ENCODE measurements around a stretch of chr3.

DNA sequence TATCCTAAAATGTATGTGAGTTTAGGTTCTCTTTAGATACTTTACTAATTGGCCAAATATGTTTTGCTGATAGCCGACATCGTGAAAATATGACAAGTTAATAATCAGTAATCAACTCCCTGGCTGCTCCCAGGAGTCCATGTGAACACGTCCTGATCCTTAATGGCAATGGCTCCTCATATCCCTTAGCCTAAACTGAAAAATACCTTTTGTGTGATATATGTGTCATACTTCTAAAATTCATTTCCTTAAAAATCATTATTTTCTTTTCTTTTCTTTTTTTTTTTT is 552 bp upstream of the LRRC2 start:
- PRO-cap, 4 experiments = peak in 3 of 4 experiments; most common minus-strand start position 170 of the sequence (in 3)
- RAMPAGE, long total RNA, 2 experiments = no peak in any of the 2 experiments

GRCh38 chr3:46913538-46914071 is 36.1 kb downstream of the PTH1R start:
- PRO-cap, 4 experiments = no peak in any of the 4 experiments
- RAMPAGE, long total RNA, 2 experiments = no peak in any of the 2 experiments

- PRO-cap, 4 experiments = peak in 1 of 4 experiments; most common minus-strand start chr3:46916447 (in 1)
- RAMPAGE, long total RNA, 2 experiments = no peak in any of the 2 experiments
Observed at GRCh38 chr3:46915717-46916614, 38.4 kb downstream of the PTH1R start.

DNA sequence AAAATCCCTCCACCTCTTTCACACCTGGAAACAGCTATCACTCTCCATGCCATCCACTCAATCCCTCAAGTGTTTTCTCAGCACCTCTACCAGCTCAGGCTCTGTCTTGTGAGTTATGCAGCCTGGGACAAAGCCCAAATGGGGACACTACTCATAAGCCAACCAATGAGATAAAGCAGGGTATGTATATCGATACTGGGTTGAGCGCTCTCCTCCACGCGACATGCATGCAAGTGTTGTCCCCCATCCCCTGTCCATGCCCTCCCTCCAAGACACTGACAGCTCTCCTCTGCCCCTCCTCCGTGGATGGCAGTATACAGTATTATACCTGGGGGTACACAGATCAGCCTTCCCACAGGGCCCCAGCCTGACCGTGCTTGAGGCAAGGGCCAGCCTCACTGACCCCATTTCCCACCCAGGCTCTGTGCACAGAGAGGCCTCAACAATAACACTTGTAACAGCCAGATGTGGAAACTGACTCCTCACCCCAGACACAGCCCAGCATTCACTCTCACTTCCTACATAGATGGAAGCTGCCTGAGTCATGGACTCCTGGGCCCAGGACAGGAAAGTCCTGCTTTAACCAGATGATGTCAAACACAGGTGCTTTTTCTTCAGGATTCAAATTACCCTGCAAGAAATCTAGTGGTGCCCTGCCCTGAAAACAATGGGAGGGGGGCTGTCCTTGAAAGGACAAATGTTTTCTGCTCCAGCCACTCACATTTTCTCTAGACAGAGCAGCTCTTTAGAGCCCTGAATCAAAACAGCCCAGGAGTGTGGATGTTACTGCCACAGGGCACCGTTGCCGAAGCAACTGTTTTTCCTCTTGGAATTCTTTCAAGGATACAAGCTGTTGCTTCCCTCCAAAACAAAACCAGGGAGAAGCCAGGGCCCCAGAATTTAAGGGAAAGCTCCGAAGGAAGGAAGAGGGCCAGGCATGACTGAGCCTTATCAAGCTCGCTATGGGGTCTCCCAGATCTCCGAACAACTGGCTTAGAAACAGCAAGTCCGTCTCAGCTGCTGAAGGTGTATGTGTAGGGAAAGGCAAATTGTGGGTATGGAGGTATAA is 16.4 kb downstream of the CCDC12 start:
- PRO-cap, 4 experiments = no peak in any of the 4 experiments
- RAMPAGE, long total RNA, 2 experiments = no peak in any of the 2 experiments

GRCh38 chr3:47139259-47140008 is 24.5 kb downstream of the SETD2 start:
- PRO-cap, 4 experiments = no peak in any of the 4 experiments
- RAMPAGE, long total RNA, 2 experiments = no peak in any of the 2 experiments

- PRO-cap, 4 experiments = peak in 4 of 4 experiments; most common plus-strand start chr3:47163284 (in 4); most common minus-strand start chr3:47163192 (in 1)
- RAMPAGE, long total RNA, 2 experiments = no peak in any of the 2 experiments
Observed at GRCh38 chr3:47163059-47163496, 835 bp downstream of the SETD2 start.

GRCh38 chr3:47164558-47164625 is 479 bp upstream of the SETD2 start:
- PRO-cap, 4 experiments = no peak in any of the 4 experiments
- RAMPAGE, long total RNA, 2 experiments = no peak in any of the 2 experiments

DNA sequence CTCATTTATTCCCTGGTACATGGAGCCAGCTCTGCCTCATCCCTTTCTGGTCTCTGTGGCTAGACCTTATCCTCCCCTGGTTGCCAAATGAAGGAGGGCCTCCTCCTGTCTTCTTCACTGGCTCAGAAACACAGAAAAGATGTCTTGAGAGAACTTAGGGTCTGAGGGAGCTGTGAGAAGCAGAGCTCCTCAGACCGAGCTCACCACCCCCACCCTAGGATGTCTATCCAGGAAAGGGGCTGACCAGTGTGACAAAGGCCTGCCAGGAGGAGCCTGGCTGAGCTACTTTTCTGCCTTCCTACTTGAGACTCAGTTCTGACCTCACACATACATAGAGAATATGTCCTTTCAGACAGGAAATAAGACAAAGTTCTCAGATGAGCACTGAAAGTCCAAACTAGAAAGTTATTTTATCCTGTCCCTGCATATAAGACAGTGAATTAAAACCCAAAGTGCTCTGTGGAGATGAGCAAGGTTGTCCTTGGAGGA is 54.5 kb downstream of the KIF9 start:
- PRO-cap, 4 experiments = peak in 1 of 4 experiments; most common minus-strand start position 216 of the sequence (in 1)
- RAMPAGE, long total RNA, 2 experiments = no peak in any of the 2 experiments

GRCh38 chr3:47250630-47251071 is 31.9 kb downstream of the KIF9 start:
- PRO-cap, 4 experiments = peak in 3 of 4 experiments; most common minus-strand start chr3:47250849 (in 3)
- RAMPAGE, long total RNA, 2 experiments = no peak in any of the 2 experiments

DNA sequence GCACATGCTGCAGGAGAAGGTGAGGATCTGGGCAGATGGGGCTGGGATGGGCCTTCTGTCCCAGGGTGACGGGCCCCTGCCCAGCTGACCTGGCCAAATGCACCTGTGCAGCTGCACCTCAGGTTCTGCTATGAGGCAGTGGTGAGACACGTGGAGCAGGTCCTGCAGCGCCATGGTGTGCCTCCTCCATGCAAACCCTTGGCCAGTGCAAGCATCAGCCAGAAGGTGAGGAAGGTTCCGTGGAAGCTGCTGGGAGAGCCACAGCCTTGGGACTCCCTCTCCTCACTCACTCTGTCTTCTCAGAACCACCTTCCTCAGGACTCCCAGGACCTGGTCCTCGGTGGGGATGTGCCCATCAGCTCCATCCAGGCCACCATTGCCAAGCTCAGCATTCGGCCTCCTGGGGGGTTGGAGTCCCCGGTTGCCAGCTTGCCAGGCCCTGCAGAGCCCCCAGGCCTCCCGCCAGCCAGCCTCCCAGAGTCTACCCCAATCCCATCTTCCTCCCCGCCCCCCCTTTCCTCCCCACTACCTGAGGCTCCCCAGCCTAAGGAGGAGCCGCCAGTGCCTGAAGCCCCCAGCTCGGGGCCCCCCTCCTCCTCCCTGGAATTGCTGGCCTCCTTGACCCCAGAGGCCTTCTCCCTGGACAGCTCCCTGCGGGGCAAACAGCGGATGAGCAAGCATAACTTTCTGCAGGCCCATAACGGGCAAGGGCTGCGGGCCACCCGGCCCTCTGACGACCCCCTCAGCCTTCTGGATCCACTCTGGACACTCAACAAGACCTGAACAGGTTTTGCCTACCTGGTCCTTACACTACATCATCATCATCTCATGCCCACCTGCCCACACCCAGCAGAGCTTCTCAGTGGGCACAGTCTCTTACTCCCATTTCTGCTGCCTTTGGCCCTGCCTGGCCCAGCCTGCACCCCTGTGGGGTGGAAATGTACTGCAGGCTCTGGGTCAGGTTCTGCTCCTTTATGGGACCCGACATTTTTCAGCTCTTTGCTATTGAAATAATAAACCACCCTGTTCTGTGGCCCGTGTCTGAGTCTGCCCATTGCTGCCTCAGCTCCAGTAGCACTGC is 31.9 kb downstream of the PTPN23 start:
- PRO-cap, 4 experiments = peak in 1 of 4 experiments; most common minus-strand start position 769 of the sequence (in 1)
- RAMPAGE, long total RNA, 2 experiments = no peak in any of the 2 experiments

- PRO-cap, 4 experiments = peak in 3 of 4 experiments; most common plus-strand start chr3:47780996 (in 1); most common minus-strand start chr3:47781271 (in 1)
- RAMPAGE, long total RNA, 2 experiments = no peak in any of the 2 experiments
Observed at GRCh38 chr3:47780957-47781588, 620 bp downstream of the SMARCC1 start.

DNA sequence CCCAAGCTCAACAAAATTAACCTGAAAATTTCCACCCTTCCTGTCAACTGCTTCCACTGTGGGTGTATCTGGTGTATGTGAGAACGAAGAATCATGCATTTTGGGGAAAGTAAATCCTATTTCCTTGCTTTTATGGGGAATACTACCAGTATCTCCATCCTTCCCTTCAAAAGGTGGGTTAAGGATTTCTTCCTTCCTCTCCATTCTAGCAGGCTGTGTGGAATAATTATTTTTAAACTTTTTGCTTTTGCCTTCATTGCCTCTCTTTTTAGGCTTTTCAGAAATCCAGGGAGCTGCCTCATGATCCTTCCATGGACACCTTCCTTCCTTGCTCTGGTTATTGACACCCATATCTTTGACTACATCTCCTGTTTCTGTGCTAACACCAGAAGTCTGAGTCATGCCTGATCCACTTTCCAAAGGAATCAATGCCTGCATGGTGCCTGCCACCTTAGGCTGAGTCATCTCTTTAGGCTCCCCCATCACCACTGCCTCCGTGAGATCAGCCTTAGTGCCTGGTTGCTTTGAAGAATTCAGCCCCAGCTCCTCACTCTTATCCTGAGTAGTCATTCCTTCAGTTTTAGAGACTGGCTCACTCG is 105.6 kb downstream of the MAP4 start:
- PRO-cap, 4 experiments = no peak in any of the 4 experiments
- RAMPAGE, long total RNA, 2 experiments = no peak in any of the 2 experiments

- PRO-cap, 4 experiments = no peak in any of the 4 experiments
- RAMPAGE, long total RNA, 2 experiments = no peak in any of the 2 experiments
Observed at GRCh38 chr3:47911891-47912453, 104.2 kb downstream of the MAP4 start.

GRCh38 chr3:47961729-47962076 is 54.5 kb downstream of the MAP4 start:
- PRO-cap, 4 experiments = peak in 2 of 4 experiments; most common minus-strand start chr3:47961955 (in 2)
- RAMPAGE, long total RNA, 2 experiments = no peak in any of the 2 experiments

DNA sequence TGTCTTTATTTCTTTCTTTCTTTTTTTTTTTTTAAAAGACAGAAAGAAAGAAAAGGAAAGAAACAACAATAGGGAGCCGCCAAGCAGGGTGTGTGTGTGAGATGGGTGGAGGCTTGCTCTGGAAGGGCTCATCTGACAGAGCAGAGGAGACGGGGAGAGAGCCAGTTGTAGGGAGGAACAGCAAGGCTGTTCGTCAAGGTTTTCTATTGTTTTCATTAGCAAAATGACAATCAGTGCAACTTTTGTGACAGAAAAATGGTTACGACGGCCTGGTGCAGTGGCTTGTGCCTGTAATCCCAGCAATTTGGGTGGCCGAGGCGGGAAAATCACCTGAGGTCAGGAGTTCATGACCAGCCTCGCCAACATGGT is 69.2 kb downstream of the CDC25A start:
- PRO-cap, 4 experiments = no peak in any of the 4 experiments
- RAMPAGE, long total RNA, 2 experiments = no peak in any of the 2 experiments

DNA sequence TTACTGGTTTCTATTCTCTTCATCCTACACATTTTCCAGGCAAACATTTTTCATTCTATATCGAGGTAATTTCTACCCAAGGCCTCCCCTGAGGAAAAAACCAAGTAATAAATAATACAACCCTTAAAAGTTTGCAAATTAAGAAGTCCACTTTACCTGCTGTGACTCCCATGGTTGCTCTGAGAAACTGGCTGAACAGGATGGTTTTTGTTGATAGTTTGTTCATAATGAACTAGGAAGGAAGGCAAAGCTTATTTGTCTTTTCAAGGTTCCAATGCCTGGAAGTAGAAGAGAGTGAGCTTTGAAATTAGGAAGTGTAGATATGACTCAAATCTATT is 4.5 kb downstream of the SPINK8 start:
- PRO-cap, 4 experiments = no peak in any of the 4 experiments
- RAMPAGE, long total RNA, 2 experiments = no peak in any of the 2 experiments

- PRO-cap, 4 experiments = no peak in any of the 4 experiments
- RAMPAGE, long total RNA, 2 experiments = no peak in any of the 2 experiments
Observed at GRCh38 chr3:48356314-48356932, 15.6 kb upstream of the FBXW12 start.

GRCh38 chr3:48428171-48429194 is 1.4 kb downstream of the PLXNB1 start:
- PRO-cap, 4 experiments = peak in 4 of 4 experiments; most common plus-strand start chr3:48428666 (in 4); most common minus-strand start chr3:48428679 (in 2)
- RAMPAGE, long total RNA, 2 experiments = start-site peak on the minus strand in 1 of 2 experiments, at chr3:48428614-48428653 at its widest, 18 reads per replicate

DNA sequence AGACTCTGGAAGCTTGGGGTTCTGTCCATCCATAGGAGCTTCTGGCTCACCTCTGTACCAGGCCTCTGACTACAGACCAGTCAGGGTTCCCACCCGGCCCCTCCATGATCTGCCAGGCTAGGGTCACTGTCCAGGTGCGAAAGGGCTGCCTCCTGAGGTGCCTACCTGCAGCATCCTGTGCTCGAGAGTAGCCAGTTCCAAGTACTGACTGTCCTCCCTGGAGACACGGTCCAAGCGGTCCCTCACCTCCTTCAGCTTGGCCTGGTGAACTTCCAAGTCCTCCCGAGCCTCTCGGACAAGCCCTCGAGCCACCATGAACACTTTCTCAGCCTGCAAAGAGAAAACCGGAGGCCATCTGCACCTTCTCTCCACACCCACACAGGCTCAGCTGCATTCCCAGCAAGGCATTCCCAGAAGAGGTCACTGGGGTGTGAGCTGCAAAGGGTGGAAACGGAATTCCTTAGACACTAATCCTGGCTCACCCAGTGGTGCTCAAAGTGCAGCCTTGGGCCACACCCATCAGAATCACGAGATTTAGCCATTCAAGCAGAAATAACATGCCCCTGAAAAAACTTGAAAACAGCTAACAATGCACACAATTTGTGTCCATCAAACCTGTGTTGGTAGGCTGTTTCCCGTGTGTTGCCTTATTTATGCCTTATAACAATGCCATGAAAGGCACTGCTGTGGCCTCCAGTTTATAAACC is 3.8 kb upstream of the PLXNB1 start:
- PRO-cap, 4 experiments = no peak in any of the 4 experiments
- RAMPAGE, long total RNA, 2 experiments = no peak in any of the 2 experiments

GRCh38 chr3:48434375-48434994 is 4.6 kb upstream of the PLXNB1 start:
- PRO-cap, 4 experiments = peak in 2 of 4 experiments; most common plus-strand start chr3:48434639 (in 2)
- RAMPAGE, long total RNA, 2 experiments = no peak in any of the 2 experiments

All from right lobe of liver (tissue), 4 donors.